ENCODE measurements around the gene TXNRD1.

DNA sequence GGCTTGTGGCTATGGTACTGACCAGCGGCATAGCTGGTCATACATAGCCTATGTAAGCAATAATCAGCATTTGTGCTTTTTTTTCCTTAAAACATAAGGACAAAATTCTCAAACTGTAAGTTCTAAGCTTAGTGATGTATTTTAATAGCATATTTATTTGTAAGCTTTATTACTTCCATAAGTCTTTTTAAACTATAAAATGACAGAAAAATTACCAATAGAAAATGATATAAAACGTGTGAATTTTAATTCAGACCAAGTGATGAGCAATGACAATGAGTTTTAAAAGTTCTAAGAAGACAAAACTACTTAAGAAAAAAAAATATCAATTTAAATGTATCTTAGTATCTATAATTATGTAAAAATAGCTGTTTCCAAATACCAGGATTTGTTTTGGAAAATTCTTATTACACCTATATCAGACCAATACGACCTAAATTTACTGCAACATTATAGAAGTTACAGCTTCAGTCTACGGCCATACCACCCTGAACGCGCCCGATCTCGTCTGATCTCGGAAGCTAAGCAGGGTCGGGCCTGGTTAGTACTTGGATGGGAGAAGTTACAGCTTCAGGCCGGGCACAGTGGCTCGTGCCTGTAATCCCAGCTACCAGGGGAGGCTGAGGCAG, 13.1 kb downstream of the NFYB start:
- PRO-cap, 3 experiments: no peak in any of the 3 experiments
- RAMPAGE, long total RNA: no peak
- RRBS, 2 experiments: no CpG with 5 or more reads among the region's 12 CpGs

- PRO-cap, 3 experiments: no peak in any of the 3 experiments
- RAMPAGE, long total RNA: no peak
- RRBS, 2 experiments: no CpG with 5 or more reads among the region's 6 CpGs
Observed at GRCh38 chr12:104134023-104134892, 3.8 kb downstream of the NFYB start.

DNA sequence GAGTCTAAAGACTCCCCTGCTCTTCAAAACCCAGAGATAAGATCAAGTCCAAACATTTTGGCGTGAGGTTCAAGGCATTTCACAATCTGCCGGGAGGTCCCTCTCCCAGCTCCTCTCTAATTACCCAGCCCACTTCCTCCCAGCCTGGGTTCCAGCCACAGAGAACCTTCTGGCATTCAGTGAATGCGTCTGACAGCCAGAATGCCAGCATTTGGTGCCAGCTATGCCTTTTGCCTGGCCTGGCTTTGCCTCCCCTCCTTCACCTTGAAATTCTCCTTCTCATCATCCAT, 37.6 kb upstream of the TXNRD1 start:
- PRO-cap, 3 experiments: no peak in any of the 3 experiments
- RAMPAGE, long total RNA: no peak
- RRBS, 2 experiments: no CpG with 5 or more reads among the region's 3 CpGs

- PRO-cap, 3 experiments: peak in 3 of 3 experiments; most common plus-strand start chr12:104215779 (in 3)
- RAMPAGE, long total RNA: no peak
- RRBS, 2 experiments: 3 to 10% methylated on average over 9 to 22 of the region's 81 CpGs
Observed at GRCh38 chr12:104215497-104216350, at the start of gene TXNRD1. Gene TXNRD1, plus strand, starts transcription at chr12:104215779.

GRCh38 chr12:104299673-104300659, 3.6 kb upstream of the EID3 start:
- PRO-cap, 3 experiments: no peak in any of the 3 experiments
- RAMPAGE, long total RNA: no peak
- RRBS, 2 experiments: no CpG with 5 or more reads among the region's 11 CpGs

DNA sequence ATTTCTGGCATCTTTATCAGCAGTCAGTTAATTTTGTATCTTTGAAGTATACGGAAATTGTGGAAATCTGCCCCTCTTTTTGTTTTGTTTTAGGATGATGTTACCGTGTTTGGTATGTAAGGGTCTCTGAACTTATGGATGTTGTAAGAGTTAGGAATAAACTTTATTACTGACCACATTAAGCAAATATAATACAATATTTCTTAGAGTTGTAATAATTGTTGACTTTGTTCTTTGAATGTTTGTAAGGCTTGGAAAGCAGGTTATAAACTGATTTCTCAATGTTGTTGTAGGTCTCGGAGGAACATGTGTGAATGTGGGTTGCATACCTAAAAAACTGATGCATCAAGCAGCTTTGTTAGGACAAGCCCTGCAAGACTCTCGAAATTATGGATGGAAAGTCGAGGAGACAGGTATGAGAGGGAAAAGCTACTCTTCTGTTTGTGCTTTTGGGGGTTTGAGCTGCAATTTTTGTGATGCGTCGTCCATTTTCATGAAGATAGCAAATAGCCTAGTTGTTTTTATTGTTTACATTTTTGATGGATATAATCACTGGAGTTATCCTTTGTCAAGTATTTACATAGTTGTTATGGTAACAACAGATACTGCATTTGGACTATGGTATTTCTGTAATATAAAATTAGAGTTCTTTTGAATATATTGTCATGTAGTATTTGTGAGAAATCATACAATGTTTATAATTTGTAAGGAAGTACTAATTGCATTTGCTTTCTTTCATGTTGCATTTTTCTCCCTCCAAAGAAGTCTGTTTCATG, 12.1 kb downstream of the EID3 start:
- PRO-cap, 3 experiments: no peak in any of the 3 experiments
- RAMPAGE, long total RNA: no peak
- RRBS, 2 experiments: no CpG with 5 or more reads among the region's 7 CpGs

DNA sequence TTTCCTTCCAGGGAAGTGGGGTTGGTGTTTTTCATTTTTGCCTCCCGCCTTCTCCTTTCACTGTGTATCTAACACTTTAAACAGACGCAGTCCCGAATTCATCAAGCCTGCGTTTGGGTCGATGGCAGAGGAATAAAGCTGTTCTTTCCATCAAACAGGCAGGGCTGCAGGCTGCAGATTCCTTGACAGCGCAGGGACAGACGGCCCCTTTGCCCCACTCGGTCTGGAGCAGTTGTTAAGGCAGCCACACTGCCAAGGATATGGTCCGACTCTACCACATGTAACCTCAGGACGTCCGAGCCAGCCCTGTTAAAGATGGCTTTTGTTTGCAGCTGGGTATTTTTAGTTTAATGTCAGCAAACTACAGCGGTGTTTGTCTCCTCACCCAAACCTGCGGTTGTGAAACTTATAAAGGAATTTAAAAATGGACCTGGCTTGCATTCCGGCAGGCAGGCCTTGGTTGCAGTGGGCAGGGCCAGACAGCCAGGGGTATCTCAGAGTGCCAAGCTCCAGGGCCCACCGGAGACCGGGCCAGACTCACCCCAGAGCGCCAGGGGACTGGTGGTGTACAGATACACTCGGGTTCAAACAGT, 2.1 kb downstream of the CHST11 start:
- PRO-cap, 3 experiments: no peak in any of the 3 experiments
- RAMPAGE, long total RNA: no peak
- RRBS, 2 experiments: 23 to 25% methylated on average over 5 of the region's 18 CpGs

DNA sequence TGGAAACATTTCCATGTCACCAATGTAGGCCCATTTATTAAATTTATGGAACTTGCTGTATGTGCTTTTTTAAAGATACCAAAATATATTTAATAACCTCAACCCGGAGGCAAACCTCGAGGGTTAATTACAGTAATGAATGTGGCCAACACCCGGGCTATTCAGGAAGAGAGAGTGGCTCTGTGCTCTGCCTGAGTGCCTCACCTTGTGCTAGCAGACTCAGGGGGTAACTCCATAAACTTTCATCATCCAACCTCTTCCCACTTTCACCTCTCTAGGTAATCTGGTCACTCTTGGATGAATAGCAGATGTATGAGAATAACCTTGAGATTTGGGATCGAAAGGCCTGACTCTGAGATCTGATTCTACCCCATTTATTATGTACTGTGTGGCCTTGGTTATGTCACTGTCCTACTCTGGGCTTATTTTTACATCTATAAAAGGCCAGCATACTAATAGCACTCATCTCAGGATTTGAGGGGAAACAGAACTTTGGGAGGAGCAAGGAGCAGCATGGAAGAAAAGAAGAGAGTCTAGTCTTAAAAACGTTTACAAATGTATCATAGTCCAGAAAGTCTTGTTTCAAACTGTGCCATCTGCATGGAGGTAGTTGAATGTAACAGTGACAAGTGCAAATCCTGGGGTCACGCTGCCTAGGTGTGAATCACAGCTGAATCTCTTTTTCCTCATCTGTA, 208.2 kb downstream of the CHST11 start:
- PRO-cap, 3 experiments: no peak in any of the 3 experiments
- RAMPAGE, long total RNA: no peak
- RRBS, 2 experiments: 79 to 85% methylated on average over 2 of the region's 6 CpGs

- PRO-cap, 3 experiments: no peak in any of the 3 experiments
- RAMPAGE, long total RNA: no peak
- RRBS, 2 experiments: no CpG with 5 or more reads among the region's 5 CpGs
Observed at GRCh38 chr12:104677633-104678166, 221.0 kb downstream of the CHST11 start.

DNA sequence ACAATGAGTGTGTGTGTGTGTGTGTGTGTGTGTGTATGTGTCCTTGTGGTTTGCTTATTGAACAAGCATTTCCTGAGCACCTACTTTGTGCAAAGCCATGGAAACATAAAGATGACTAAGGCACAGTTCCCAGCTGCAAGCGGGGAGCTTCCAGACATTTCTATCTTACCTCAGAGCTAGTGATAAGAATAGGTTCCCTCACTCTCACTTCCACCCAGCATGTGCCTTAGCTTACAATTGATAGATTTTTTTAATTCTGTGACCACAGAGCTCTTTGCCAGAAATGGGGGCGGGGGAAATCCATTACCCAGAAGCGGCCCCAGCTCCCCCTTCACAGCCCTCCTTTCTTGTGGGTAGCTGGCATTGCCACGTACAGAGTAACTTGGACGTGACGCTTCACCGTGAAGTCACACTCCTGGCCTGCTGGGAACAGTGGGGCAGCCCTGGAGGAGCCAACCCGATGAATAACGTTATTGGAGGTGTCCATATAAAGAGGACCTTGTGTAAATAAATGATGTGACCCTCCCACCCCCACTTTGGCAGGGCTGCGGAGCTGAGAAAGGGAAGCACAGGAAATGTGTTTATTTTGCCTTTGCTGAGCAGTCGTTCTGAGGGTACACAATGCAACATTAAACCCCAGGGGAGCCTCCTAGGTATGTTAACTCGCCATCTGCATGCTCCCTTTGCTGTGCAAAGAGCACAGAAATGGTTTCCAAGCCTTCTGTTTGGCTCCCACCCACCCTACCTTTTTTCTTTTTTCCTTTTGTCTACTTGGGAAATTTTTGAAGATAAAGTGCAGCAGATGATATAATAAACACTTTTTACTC, 238.9 kb downstream of the CHST11 start:
- PRO-cap, 3 experiments: peak in 1 of 3 experiments; most common minus-strand start position 462 of the sequence (in 1)
- RAMPAGE, long total RNA: no peak
- RRBS, 2 experiments: no CpG with 5 or more reads among the region's 12 CpGs

DNA sequence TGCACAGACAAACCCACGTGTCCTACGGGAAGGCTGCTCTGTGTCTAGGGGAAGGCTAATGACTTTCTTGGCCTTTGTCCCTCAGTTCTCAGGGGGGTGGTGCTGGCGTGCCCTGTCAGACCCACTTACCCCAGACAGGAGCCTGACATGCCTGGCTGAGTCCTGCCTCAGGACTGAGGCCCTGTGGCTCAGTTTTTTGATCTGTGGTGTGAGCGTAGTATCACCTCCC, 235.3 kb downstream of the SLC41A2 start:
- PRO-cap, 3 experiments: no peak in any of the 3 experiments
- RAMPAGE, long total RNA: no peak
- RRBS, 2 experiments: no CpG with 5 or more reads among the region's 4 CpGs

DNA sequence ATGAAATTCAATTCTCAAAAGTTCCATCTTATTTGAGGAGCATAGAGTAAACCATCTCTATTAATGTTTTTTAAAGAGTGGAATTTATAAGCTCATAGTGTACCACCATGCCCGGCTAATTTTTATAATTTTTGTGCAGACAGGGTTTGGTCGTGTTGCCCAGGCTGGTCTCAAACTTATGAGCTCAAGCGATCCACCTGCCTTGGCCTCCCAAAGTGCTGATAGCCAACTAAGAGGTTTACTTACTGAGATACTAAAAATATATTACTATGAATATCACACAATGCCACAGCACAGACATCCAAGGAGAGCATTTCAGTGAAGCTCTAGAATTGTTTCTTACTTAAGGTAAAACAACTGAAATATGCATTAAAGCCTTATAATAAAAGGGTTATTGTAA, 99.5 kb downstream of the SLC41A2 start:
- PRO-cap, 3 experiments: peak in 1 of 3 experiments; most common plus-strand start position 279 of the sequence (in 1)
- RAMPAGE, long total RNA: no peak
- RRBS, 2 experiments: no CpG with 5 or more reads among the region's 3 CpGs

- PRO-cap, 3 experiments: no peak in any of the 3 experiments
- RAMPAGE, long total RNA: no peak
- RRBS, 2 experiments: no CpG with 5 or more reads among the region's 7 CpGs
Observed at GRCh38 chr12:104957109-104957696, 887 bp downstream of the SLC41A2 start.

DNA sequence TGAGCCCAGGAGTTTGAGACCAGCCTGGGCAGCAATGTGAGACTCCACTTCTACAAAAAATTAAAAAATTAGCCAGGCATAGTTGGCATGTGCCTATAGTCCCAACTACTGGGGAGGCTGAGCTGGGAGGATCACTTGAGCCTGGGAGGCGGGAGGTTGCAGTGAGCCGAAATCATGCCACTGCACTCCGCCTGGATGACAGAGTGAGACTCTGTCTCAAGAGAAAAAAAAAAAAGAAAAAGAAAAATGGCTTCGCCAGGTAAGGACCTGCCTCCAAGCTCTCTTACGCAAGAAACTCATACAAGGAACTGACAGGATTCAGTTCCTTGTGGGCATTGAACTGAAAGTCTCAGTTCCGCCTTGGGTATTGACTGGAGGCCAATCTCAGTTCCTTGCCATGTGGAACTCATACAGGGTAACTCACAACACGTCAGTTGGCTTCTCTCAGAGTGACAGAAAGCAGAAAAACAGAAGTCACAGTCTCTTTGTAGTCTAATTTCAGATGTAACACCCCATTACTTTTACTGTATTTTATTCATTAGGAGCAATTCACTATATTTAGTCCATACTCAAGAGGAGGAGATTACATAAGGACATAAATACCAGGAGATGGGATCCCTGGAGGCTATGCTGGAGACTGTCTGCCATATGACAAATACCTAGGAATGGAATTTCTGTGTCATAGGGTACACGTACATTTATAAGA, 11.5 kb upstream of the NOPCHAP1 start:
- PRO-cap, 3 experiments: no peak in any of the 3 experiments
- RAMPAGE, long total RNA: no peak
- RRBS, 2 experiments: no CpG with 5 or more reads among the region's 8 CpGs

DNA sequence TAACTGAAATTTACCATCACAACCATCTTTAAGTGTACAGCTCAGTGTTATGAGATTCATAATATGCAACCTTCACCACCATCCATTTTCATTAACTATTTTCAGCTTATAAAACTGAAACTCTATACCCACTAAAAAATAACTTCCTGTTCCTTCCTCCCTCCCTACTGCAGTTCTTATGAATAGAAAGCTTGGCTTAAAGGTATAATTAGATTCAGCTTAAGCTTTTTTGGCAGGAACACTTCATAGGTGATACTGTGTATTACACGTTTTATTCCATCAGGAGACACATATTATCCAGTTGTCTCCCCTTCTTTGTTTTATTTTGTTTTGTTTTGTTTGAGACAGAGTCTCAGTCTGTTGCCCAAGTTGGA, 45.0 kb downstream of the NOPCHAP1 start:
- PRO-cap, 3 experiments: no peak in any of the 3 experiments
- RAMPAGE, long total RNA: no peak
- RRBS, 2 experiments: no CpG with 5 or more reads among the region's 1 CpG

DNA sequence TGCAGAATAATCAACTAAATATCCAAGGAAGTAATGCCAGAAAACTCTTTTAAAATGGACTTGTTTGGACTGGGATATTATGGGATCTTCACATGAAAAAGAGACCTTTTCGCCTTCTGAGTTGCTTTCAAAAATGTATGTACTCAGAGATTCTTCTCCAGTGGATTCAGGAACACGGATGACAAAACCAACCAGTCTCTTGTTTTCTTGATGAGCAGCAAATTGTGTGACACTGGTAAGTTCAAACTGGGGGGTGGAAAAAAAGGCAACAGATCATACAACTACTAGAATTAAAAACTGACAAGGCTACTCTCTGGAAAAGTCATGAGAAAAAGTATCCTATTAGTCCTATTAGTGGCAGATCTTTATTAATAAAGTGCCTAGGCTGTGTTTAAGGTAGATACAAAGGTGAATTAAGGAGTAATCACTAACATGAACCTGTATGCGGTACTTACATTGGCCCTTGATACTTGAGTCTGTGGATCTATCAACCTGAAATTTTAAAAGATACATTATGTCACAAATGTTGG, 59.1 kb downstream of the APPL2 start:
- PRO-cap, 3 experiments: no peak in any of the 3 experiments
- RAMPAGE, long total RNA: no peak
- RRBS, 2 experiments: no CpG with 5 or more reads among the region's 3 CpGs

GRCh38 chr12:105214137-105215235, 21.5 kb downstream of the APPL2 start:
- PRO-cap, 3 experiments: no peak in any of the 3 experiments
- RAMPAGE, long total RNA: no peak
- RRBS, 2 experiments: no CpG with 5 or more reads among the region's 15 CpGs

DNA sequence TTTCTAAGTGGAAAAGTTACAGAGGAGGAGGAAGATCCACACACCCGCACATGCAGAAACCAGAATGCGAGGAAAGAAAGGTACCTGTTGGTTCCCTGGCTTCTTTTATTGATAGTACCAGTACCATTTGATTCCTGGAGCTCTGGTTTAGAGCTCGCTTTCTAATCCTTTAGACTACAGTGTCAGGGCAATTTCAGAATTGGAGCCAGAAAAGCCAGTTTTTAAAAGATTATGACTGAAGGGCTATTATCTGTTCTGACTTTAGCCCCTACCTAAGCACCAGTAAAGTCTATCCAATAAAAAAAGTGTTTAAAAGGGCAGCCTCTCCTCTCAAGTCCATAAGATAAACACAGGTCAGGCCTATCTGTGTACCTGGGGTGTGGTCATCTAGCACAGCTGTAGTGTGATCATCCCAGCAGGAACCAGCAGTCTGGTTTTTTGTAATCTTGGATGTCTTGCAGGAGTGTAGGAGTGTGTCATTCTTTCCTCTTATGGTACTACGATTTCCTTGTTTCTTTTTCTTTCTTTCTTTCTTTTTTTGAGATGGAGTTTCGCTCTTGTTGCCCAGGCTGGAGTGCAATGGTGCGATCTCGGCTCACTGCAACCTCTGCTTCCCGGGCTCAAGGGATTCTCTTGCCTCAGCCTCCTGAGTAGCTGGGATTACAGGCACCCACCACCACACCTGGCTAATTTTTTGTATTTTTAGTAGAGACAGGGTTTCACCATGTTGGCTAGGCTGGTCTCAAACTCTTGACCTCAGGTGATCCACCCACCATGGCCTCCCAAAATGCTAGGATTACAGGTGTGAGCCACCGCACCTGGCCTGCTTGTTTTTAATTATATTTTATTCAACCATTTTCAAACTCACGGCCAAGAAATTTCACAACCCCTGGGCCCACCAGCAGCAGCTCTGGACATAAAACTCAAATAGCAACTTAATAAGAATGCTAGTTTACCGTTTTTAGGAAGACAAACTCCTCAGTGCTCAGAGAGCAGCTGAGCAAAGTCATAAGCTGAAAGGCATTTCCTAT, 6.4 kb downstream of the APPL2 start:
- PRO-cap, 3 experiments: no peak in any of the 3 experiments
- RAMPAGE, long total RNA: no peak
- RRBS, 2 experiments: no CpG with 5 or more reads among the region's 11 CpGs

GRCh38 chr12:105321839-105322662, 8.4 kb upstream of the C12orf75 start:
- PRO-cap, 3 experiments: peak in 1 of 3 experiments; most common plus-strand start chr12:105322343 (in 1)
- RAMPAGE, long total RNA: no peak
- RRBS, 2 experiments: no CpG with 5 or more reads among the region's 6 CpGs

DNA sequence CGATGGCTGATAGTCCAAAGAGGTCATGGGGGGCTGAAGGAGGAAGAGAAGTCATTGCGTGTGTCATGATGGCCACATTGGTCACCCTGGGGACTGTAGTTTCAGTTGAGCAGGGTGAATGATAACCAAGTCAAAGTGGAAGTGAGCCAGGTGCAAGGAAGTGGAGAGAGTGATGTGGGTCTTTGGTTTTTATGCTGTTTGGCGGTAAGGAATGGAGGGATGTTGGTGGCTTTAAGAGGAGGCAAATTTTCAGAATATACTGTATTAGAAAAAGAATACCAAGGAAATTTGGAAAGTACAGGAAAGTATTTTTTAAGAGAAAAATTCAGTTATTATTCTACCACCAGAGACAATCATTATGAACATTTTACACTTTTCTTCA, 21.7 kb downstream of the C12orf75 start:
- PRO-cap, 3 experiments: no peak in any of the 3 experiments
- RAMPAGE, long total RNA: no peak
- RRBS, 2 experiments: no CpG with 5 or more reads among the region's 3 CpGs